Mesothelial cell of epicardium (in vitro differentiated cells): ENCODE data around the genes TMEM170A and CNTNAP4.

DNA sequence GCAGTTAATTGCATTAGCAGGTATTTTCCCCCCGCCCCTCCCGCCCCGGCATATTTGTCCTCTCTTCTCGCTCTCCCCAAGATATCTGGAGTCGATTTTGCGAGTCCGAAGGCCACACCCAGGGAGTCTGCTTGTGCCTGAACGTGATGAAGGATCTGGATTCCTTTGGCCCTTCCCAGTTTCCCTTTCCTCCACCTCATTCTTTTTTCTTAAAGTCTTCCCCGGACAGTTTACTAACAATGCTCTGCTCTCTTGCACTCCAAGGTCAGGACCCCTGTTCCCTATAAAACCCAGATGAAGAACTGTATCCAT is 125.4 kb upstream of the ZFHX3 start:
- PRO-cap = no peak

- PRO-cap = no peak
Measured at GRCh38 chr16:73690464-73690833, 606.2 kb upstream of the PSMD7 start.

DNA sequence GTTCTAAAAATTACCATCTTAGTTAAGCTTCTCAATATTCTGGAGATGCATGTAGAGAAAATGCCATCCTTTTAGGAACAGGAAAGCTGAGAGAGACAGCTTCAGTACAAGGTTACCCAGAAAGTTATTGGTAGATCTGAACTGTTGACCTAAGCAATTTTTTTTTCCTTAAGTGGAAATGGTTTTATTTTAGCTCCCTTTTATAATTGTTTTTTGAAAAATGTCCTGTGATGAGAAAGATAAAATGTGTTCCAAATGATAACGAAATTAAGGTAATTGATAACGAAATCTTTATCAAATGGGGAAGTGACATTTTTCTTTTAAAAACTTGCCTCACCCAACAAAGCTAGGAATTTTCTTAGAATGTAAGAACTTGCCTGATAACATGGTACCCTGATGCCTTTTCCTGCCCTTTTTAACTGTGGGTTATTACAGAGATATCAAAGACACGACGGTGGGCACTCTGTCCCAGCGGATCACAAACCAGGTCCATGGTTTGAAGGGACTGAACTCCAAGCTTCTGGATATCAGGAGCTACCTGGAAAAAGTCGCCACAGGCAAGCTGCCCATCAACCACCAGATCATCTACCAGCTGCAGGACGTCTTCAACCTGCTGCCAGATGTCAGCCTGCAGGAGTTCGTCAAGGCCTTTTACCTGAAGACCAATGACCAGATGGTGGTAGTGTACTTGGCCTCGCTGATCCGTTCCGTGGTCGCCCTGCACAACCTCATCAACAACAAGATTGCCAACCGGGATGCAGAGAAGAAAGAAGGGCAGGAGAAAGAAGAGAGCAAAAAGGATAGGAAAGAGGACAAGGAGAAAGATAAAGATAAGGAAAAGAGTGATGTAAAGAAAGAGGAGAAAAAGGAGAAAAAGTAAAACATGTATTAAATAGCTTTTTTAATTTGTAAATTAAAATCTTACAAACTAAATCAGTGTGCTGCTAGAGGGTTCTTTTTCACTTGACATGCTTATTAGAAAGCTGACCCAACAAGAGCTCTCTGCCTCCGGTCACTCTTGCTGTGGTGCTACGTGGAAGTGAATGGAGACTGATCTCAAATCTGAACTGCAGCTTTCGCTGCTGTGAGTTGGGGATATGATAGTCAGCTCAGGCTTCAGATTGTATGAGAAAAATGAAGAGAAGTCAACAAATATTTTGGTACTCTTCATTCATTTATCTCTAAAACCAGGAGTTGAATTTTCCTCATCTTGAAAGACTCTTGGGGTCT is 8.7 kb downstream of the PSMD7 start:
- PRO-cap = no peak

DNA sequence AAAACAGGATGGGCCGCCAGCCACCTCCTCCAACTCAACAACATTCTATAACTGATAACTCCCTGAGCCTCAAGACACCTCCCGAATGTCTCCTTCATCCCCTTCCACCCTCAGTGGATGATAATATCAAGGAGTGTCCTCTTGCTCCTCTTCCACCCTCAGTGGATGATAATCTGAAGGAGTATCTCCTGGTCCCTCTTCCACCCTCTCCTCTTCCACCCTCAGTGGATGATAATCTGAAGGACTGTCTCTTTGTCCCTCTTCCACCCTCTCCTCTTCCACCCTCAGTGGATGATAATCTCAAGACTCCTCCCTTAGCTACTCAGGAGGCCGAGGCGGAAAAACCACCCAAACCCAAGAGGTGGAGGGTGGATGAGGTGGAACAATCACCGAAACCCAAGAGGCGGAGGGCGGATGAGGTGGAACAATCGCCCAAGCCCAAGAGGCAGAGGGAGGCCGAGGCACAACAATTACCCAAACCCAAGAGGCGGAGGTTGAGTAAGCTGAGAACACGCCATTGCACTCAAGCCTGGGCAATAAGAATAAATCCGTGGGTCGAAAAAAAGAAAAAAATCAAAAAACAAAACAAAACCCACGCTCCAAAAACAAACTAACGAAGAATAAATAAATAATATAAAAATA is 15.5 kb downstream of the NPIPB15 start:
- PRO-cap = no peak

DNA sequence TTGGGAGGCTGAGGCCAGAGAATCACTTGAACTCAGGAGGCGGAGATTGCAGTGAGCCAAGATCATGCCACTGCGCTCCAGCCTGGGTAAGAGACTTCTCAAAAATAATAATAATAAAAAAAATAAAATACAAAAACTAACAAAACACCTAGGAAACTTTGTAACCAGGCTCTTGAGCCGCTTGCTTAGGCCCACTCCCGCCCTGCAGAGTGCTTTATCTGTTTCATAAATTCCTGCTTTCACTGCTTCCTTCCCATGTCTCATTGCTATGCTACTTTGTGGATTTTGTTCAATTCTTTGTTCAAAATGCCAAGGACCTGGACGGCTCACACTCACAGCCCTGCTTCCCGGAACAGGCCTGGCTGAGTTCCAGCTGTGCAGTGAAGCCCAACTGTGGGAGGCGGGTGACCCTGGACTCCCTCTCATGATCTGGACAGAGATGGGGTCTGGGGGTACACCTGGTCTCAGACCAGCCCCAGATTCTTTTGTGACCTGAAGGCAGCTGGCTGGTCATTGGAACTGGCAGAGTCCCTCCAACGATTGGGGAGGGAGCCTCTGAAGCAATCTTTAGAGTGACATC is 20.3 kb downstream of the NPIPB15 start:
- PRO-cap = no peak

- PRO-cap = no peak
Measured at GRCh38 chr16:74451702-74453005, 30.9 kb upstream of the CLEC18B start.

GRCh38 chr16:74591906-74592491 is 14.9 kb downstream of the GLG1 start:
- PRO-cap = no peak

- PRO-cap = no peak
Measured at GRCh38 chr16:74622798-74623786, 16.2 kb upstream of the GLG1 start.

DNA sequence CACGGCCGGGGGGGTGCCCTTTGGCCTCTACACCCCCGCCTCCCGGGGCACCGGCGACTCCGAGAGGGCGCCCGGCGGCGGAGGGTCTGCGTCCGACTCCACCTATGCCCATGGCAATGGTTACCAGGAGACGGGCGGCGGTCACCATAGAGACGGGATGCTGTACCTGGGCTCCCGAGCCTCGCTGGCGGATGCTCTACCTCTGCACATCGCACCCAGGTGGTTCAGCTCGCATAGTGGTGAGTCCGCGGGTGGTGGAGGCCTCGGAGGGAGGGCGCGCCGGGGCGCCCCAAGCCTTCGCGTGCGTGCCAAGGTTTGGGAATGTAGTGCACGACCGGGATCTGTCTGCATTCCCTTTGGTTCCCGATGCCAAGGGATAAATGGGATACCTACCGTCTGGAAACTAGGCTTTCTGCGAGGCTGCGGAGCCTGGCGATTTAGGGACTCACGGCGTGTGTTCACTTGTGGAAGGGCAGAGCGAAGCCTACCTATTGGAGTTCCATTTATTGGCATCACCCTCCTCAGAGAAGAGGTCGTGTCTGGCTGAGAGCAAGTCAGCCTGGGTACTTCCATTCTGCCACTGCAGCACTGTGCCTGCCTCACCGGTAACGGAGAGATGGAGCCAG is 1.1 kb downstream of the ZNRF1 start:
- PRO-cap = no peak

DNA sequence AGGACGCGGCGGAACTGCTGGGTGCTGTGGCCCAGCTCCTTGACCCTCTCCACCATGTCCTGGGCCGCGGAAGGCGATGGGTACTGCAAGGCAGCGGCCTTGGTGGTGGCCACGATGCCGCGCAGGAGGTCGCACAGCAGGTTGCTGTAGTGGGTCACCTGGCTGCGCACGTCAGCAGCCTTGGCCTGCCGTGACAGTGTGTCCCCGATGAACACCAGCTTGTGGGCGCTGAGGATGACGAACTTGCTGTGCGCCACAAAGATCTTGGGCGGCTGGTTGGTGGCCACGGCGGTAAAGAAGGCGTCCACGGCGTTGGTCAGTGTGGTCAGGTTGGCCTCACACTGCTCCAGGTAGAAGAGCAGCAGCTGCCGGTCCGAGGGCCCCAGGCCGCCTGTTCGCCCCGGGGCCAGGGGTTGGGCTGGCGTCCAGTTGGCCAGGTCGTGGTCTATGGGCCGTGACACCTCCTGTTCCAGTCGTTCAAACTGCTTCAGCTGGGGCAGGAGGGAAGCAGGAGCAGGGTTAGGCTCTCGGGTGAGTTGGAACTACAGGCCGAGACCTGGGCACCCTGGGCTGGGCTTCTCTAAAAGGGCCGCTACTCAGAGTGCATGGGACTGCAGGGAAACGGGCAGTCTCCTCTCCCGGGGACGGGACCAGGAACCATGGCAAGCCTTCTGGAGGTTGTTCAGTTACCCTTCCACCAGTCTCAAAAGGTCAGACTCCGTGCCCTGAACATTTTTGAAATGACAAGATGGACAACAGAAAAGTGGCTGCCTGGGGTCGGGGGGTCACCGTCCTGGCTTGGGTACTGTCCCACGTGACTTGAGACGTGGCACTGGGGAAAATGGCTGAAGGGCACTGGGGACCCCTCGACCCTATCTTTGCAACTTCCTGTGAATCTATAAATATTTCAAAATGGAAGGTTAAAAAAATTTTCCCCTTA is 11.0 kb downstream of the CTRB1 start:
- PRO-cap = no peak

- PRO-cap = bidirectional peak, plus-strand start at chr16:75245354, minus-strand start at chr16:75245176
Measured at GRCh38 chr16:75244927-75246008, 6.2 kb downstream of the BCAR1 start.

- PRO-cap = no peak
Measured at GRCh38 chr16:75287653-75288256, 36.3 kb upstream of the BCAR1 start.

DNA sequence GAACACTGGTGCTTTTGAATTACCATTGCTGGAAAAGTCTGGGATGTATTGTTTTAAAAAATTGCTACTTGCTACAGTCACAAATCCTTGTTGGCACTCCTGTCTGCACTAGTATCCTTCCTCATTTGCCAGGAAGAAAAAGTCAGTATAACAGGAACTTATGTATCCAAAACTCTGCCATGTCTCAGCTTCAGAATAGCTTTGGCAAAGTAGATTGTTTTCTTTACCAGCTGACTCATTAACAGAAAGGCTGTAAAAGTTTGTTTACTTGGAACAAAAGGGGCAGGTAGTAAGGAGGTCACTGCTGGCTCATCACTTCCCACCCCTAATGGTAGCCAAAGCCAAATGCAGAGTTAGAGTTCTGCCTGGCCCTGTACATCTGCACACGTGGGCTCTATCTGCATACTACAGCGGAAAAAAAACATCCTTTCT is 90.8 kb upstream of the BCAR1 start:
- PRO-cap = no peak

GRCh38 chr16:75420744-75421417 is 12.4 kb downstream of the CFDP1 start:
- PRO-cap = no peak

- PRO-cap = unidirectional peak, minus-strand start at chr16:75464626; unidirectional peak, minus-strand start at chr16:75464708
Measured at GRCh38 chr16:75464095-75465224, at the start of gene TMEM170A. Gene TMEM170A (minus strand): TSS chr16:75464689.

GRCh38 chr16:75516134-75516912 is 19.6 kb downstream of the CHST5 start:
- PRO-cap = no peak

GRCh38 chr16:76277190-76277686 is at the start of gene CNTNAP4:
Gene CNTNAP4 (plus strand): TSS chr16:76277401.
- PRO-cap = no peak

DNA sequence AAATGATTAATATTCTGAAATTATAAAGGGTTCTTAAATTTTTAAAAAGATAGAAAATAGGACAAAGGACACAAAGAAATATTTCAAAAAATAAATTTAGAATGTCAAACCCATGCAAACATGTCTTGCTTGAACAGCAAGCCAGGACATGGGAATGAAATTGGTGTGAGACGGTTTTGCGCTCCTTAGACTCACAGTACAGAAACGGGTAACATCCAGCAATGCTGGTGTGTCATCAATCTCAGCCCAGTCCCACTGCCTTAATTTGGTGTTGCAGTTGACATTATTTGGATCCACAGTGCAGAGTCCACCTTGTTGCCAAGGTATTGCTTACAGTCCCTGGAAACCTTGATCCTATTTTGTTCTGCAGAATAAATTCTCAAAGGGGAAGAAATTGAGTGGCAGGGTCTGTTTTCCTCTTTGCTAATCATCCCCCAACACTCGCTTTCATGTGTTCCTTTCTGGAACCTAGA is 311.6 kb upstream of the MON1B start:
- PRO-cap = no peak

- PRO-cap = no peak
Measured at GRCh38 chr16:77211749-77212662, 12.8 kb downstream of the SYCE1L start.

DNA sequence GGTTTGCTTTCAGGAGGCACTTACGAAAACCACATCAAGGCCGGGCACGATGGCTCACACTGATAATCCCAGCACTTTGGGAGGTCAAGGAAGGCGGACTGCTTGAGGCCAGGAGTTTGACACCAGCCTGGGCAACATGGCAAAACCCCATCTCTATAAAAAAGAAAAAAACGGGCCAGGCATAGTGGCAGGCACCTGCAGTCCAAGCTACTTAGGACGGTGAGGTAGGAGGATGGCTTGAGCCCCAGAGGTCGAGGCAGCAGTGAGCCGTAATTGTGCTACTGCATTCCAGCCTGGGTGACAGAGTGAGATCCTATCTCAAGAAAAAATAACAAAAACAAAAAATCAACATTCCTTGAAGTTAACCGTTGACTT is 99.3 kb downstream of the SYCE1L start:
- PRO-cap = no peak